Neural crest cell (in vitro differentiated cells): ENCODE results near the gene C17orf58.

DNA sequence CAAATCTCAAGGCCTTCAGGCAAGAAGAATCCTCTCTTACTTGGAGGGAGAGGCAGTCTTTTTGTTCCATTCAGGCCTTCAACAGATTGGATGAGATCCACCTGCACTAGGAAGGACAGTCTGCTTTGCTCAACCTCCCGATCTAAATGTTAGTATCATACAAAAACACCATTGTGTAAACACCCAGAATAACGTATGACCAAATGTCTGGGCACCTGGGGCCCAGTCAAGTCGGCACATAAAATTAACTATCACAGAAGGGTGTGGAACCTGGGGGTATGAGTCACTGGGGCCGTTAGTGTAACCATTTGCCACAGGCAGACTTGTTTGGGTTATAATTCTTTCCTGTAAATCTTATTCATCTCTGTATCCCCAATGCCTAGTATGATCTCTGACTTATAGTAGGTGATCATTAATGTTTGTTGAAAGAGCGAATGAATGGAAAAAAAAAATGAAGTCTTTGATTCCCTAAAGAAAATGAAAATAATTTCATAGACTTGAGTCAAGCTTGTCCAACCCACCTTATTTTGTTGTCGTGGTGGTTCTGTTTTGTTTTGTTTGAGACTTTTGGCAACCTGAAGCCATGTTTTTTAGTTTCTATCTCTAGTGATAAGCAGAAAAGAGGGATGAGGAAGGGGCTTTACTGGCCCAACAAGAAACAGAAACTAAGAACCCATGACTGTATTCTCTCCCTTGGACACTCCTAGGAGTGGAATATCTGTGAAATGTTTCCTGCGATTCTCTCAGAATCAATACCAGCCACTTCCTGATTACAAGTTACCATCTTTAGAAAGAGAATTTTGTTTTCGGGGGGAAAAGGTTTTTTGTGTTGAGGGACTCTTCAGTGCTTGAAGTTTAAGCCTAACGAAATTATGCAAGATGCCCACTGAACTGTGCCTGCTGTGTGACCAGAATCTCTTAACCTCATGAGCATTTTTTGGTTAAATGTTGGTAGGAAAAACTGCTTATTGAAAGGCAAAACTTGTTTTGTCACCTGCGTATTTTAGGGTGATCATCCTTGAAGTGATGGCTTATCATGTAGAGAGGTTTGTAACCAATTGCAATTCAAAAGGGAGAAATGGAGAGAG, 207.4 kb downstream of the PRKCA start:
- PRO-cap, result no peak

- PRO-cap, result no peak
Measured at GRCh38 chr17:66799706-66800440, 35.0 kb upstream of the CACNG5 start.

GRCh38 chr17:67246188-67246504, 1.1 kb upstream of the HELZ start:
- PRO-cap, result no peak

DNA sequence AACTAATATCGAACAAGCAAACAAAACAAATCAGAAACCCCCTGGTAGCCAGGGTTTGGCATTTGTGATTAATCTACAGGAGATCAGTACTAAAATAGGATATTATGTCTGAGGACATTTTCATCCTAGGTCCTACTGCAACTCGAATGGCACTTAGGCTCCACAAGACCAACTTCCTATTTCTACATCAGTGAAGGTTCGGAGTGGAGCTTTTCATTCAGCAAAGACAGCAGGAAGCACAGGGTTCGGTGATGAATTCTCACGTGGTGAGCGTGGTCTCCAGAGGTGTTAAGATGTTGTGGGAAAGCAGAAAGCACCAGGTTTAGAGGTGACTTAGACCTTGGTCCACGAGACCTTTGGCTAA, 13.8 kb upstream of the HELZ start:
- PRO-cap, result no peak

- PRO-cap, result no peak
Measured at GRCh38 chr17:67364677-67365523, 1.5 kb downstream of the PSMD12 start.

- PRO-cap, result no peak
Measured at GRCh38 chr17:67386450-67386913, 9.4 kb downstream of the PITPNC1 start.

DNA sequence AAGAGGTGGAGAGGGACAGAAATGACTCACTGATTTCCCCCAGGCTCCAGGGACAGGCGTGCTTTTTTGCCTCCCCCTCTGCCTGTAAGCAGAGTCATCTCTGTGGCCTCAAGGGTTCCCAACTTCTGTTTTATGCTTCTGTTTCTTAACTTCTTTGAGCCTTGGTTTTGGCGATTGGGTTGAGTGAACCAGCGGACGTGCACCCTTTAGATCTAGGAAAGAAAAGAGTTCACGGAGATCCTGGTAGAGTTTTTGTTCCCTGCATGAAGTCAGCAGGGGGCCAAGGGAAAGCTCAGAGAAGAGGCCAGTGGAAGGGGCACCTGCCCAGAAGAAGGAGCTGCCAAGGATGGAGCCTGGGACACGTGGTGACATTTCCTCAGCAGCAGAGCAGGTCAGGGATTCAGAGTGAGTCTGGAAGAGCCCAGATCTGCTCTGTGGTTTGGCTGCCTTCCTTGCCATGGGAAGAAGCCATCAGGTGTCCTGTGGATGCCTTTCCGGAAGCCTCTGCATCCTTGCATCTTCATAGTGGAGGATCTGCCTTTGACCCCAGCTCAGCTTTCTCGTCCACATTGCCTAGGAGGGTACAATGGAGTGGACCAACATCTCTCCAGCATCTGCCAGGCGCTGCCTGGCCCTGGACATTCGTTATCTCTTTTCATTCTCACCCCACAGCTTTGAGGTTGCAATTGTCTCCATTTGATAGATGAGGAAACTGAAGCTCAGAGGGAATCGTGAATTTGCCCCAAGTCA, 147.6 kb upstream of the NOL11 start:
- PRO-cap, result no peak

DNA sequence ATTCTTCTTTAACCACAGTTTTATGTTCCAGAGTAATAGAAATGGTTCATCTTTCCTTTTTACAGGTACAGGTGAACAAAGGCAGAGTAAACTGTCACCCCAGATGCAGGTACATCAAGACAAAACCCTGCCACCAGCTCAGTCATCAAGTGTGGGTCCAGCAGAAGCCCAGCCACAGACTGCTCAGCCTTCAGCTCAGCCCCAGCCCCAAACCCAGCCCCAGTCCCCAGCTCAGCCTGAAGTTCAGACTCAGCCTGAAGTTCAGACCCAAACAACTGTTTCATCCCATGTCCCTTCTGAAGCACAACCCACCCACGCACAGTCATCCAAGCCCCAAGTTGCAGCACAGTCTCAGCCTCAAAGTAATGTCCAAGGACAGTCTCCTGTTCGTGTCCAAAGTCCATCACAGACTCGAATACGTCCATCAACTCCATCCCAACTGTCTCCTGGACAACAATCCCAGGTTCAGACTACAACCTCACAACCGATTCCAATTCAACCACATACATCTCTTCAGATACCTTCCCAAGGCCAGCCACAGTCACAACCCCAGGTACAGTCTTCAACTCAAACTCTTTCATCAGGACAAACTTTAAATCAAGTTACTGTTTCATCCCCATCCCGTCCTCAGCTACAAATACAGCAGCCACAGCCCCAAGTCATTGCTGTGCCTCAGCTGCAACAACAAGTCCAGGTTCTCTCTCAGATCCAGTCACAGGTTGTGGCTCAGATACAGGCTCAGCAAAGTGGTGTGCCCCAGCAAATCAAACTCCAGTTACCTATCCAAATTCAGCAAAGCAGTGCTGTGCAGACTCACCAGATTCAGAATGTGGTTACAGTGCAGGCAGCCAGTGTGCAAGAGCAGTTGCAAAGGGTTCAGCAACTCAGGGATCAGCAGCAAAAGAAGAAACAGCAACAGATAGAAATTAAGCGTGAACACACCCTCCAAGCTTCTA, 50.6 kb downstream of the C17orf58 start:
- PRO-cap, result no peak

DNA sequence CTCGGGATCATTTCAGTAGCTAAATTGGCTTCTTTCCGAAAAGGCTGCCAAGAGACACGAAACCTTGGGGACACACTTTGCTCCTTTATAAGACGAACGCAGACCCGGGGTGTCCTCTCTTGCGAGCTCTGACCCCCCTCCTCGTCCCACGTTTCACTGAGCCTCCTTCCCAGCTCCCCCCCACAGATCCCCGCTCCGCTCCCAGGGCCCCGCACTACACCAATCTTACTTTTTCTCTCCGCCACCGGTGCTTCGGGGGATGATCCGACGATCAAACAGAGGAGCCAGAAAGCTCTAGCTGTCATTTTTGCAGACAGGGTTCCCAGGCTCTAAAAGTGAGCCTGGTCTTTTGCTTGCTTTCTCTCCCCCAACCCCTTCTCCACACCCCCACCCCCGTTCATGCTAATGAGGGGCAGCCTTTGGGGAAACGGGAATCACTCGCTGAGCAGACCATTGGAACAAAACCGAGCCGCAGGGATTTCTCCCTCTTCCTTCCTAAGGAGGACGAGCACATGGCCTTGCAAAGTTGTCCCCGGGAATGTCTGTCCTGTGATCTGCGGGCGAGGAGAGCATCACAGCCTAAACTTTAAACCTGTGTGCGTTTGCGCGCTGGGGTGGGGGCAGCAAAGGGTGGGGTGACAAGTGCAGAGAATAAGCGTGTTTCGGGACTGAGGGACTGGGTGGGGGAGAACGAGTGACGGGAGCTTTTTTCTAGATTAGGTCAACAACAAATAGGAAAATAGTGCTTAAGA, at the start of gene C17orf58:
TSS of gene C17orf58 (minus strand) at position 576 of the 752 bp plus-strand sequence.
- PRO-cap, result no peak

GRCh38 chr17:68199677-68200131, 48.1 kb upstream of the AMZ2 start:
- PRO-cap, result no peak

DNA sequence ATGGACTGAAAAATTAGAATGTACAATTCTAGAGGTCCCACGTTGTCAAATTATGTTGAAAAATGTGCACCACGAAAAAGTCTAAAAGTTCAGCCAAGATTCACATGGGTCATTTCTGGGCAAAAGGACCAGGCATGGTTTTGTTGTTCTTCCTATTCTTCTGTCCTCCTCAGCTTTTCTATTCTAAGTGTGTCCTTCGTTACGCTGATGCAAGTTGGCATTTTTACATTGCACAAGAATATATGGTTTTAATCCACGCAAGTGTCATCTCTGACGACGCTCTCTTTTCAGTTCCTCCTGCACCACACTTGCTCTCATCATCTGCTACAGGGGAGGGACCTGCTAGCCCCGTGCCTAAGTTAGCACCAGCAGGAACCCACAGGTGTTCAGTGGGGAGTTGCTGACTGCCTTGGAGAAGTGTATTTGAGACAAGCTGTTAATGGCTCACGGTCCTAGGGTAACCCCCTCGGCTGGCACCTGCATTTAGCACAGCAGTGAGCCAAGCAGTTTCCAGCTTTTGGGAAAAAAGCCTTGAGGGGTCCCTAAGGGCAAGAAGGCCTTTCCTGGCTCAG, 10.6 kb upstream of the AMZ2 start:
- PRO-cap, result no peak

GRCh38 chr17:68291920-68292952, 941 bp downstream of the ARSG start:
- PRO-cap, result bidirectional peak, plus-strand start at chr17:68291955, minus-strand start at chr17:68291950; bidirectional peak, plus-strand start at chr17:68292283, minus-strand start at chr17:68292190; unidirectional peak, minus-strand start at chr17:68292595

GRCh38 chr17:68319019-68319818, 27.9 kb downstream of the ARSG start:
- PRO-cap, result no peak

- PRO-cap, result no peak
Measured at GRCh38 chr17:68399008-68399428, 58.3 kb downstream of the WIPI1 start.

DNA sequence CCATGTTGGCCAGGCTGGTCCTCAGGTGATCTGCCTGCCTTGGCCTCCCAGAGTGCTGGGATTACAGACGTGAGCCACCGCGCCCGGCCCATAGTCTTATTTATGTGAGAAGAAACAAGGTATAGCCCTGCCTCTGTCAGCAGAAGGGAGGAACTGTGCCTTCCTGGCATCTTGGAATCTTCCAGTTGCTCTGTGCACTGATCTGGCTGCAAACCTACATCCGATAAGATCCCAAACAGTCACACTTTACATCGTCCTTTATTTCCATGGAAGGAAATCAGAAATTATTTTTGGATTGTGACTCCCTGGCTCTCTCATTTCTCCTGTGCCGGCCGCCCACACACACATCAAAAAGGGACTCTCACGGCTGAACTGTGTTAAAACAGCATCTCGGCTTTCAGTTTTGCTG, 23.3 kb downstream of the WIPI1 start:
- PRO-cap, result no peak

GRCh38 chr17:68445270-68446233, 11.7 kb downstream of the WIPI1 start:
- PRO-cap, result no peak

GRCh38 chr17:68488259-68488530, 24.0 kb upstream of the PRKAR1A start:
- PRO-cap, result no peak

GRCh38 chr17:68518473-68518721, 6.2 kb downstream of the PRKAR1A start:
- PRO-cap, result no peak

GRCh38 chr17:68575883-68576200, 25.3 kb downstream of the FAM20A start:
- PRO-cap, result no peak

- PRO-cap, result no peak
Measured at GRCh38 chr17:68611540-68612246, 10.5 kb upstream of the FAM20A start.